ENCODE measurements around a stretch of chr7.

GRCh38 chr7:34603773-34604102 is 54.3 kb upstream of the NPSR1 start:
- PRO-cap: no peak

GRCh38 chr7:34748124-34748884 is 90.3 kb downstream of the NPSR1 start:
- PRO-cap: no peak

DNA sequence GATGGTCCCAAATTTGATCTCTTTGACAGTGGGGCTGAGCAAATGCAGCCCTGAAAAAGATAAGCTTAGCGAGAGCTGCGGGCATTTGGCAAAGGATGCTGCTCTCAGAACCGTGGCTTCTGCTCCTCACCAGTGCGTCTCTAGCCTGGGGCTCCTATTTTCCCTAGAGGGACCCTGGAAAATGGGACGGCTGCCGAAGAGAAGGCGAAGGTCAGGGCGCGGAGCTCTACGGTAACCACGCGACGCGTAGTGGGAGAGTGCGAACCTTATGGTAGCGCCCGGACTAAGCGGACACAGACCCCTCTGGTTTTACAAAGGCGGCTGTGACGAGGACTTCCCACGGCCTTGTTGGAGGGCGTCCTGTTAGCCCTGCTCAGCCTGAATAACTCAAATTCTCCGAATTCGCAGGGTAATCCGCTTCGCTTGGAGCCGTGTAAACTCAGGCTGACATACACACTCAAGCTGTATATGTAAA is 769 bp upstream of the TBX20 start:
- PRO-cap: no peak

DNA sequence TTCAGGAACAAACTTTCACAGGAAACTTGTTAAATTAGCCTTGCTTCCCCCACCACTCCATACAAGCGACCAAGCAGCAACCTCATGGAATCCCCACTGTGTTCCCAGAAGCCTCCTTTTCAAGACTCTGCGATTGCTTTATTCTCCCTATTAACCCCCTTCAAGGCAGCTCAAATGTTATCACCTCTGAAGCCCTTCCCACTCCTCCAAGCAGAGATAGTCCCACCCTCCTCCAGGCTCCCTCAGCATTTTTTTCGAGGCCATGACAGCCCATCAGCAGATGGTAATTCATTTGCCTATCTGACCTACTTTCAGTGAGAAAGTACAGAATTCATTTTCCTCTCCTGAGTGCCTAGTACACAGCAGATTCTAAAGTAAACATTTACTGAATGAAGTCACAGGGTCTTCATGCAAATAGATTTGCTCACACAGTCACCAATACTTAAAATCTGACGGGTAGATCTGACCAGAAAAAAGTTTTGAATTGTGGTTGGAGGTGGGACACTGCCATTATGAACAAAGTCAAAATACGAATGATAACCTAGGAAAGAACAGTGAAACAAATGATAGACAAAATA is 47.7 kb downstream of the HERPUD2 start:
- PRO-cap: no peak

DNA sequence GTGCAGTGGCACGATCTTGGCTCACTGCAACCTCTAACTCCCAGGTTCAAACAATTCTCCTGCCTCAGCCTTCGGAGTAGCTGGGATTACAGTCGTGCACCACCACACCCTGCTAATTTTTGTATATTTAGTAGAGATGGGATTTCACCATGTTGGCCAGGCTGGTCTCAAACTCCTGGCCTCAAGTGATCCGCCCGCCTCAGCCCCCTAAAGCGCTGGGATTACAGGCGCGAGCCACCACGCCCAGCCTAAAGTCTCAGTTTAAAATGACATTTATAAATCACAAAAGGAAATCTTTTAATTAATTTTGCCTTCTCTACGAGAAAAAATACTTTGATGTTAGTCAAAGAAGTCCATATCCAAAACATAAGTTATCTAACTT is 16.6 kb downstream of the HERPUD2 start:
- PRO-cap: no peak

DNA sequence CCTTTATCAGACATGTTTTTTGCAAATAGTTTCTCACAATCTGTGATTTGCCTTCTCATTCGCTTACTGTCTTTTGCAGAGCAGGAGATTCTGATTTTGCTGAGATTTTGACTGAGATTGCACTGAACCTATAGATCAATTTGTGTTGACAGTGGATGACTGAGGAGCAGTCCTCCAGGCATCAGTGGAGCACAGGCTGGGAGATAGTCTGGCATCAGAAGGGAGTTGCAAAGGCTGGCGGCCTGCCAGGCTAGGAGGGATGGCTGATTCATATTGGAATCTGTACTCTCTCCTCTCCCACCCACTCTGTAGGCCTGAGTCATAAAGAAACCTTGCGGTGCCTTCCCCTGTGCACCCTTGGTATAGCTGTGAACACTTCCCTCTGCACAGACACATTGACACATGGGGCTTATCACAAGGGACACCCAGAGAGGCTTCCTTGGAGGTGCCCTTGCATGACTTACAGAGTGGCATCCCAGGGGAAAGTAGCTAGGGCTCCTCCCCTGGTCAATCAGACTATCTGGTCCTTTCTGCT is 37.6 kb upstream of the EEPD1 start:
- PRO-cap: no peak

- PRO-cap: no peak
These were observed 39.9 kb downstream of the EEPD1 start for GRCh38 chr7:36192662-36193677.

DNA sequence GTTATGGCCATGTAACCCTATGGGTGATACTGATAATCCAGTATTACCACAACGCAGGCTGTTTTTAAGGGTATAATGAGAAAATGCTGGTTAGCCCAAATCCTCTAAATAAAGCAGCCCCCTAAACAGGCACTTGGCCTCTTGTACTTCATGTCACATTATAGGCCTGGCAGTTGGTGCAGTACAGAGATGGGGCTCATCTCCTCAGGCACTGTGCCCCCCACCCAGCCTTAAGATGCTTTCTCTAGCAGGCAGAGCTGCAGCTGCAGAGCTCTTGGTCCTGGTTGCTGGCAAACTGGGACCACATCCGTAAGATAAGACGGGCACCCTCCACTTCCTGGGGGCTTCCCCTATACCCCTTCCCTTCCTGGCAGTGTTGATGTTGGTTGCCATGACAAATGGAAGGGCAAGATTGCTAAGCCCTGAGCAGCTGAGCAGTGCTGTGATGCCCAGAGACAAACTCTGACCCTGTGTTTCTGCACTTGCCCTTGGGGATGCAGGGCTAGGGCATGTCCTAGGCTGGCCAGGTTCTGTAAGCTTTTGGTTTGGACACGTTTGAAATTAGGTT is 80.9 kb downstream of the MATCAP2 start:
- PRO-cap: no peak

- PRO-cap: no peak
These were observed 105.2 kb downstream of the ANLN start for GRCh38 chr7:36494855-36495226.

DNA sequence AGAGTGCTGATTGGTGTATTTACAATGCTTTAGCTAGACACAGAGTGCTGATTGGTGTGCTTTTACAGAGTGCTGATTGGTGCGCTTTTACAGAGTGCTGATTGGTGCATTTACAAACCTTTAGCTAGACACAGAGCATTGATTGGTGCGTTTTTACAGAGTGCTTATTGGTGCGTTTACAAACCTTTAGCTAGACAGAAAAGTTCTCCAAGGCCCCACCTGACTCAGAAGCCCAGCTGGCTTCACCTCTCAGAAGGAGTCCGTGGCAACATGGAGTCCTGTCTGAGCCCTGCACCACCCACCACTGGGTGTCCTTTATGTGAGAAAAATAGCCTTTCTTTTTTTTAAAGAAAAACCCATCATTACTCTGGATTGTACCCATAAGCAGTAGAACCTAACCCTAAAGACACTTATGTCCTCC is 115.1 kb downstream of the ANLN start:
- PRO-cap: no peak

- PRO-cap: no peak
These were observed 144.2 kb downstream of the ANLN start for GRCh38 chr7:36533811-36534297.

- PRO-cap: no peak
These were observed 79.3 kb downstream of the AOAH start for GRCh38 chr7:36644863-36645429.

DNA sequence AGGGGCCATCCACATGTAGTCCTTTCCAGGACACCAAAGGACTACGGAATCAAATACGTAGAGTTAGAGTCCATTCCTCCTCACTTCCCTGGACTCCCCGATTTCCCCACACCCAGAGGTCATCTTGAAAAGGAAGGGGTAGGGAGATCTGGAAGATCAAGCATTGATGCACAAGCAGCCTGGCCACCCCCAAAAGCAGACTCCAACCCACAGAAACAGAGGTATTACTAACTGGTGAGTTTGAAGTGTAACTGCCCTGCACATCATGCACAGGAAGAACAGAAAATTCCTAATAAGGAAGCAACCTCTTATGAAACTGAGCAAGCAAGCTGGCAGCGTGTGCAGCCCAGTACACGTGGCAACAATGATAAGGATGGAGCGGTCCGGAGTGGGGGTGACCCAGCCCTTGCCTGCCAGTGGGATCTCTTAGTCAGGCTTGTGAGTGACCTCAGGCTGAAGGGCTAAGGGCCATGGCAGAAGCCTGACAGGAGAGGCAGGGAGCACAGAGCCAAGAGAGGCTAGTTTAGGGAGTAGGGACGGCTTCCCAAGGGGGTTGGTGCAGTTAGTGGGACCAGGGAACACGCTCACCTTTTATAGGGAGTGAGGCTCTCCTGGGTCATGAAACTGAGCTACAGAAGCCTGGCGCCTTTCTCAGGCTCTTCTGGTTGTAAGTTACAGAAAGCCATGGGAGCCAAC is 22.0 kb upstream of the AOAH start:
- PRO-cap: no peak

DNA sequence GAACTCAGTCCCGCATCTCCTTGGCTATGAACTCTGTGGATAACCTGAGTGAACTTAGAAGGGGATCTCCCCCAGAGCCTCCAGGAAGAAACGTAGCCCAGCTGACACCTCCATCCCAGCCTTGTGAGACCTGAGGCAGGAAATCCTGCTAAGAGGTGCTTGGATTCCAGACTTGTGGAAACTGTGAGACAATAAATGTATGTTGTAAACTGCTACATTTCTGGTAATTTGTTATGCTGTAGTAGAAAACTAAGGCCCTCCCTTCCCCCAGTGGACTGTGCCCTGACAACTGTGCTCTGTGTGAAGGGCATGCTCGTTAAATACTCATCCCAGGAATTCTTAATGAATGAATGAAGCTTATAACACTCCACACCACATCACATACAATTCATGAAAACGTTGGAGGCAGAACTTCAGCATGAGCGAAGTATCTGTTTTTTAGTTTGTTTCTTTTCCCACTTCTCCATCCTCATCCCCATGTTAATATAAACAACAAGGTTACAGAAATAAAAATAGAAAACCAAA is 36.8 kb upstream of the AOAH start:
- PRO-cap: no peak

DNA sequence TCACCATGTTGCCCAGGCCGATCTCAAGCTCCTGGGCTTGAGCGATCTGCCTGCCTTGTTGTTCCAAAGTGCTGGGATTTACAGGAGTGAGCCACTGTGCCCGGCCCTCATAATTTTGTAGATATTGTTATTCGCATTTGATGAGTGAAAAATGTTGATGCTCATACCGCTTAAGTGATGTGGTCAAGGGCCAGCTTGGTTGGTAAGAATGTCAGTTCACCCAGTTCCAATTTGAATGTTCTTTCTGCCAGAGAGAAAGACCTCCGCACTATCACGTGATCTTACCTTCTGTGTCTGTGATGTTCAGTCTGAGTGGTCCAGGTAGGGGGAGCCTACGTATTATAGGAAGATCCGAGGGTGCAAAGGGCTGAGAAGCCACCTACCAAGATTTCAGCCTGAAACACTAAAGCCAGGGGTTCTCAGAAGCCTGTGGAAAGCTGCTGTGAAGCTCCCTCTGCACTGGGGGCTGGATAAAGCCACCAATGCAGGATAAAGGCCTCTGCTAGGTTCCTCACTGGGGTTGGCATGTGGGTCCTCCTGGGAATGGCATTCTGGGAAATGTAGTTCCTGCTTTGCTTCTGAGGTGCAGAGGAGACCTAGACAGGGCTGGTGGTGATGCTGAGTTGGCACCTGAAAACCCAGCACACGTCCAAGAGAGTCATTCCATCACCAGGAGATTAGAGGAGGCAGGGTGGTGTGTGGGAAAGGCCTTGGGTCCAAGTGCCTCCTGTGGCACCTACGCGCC is 64.6 kb upstream of the AOAH start:
- PRO-cap: no peak

DNA sequence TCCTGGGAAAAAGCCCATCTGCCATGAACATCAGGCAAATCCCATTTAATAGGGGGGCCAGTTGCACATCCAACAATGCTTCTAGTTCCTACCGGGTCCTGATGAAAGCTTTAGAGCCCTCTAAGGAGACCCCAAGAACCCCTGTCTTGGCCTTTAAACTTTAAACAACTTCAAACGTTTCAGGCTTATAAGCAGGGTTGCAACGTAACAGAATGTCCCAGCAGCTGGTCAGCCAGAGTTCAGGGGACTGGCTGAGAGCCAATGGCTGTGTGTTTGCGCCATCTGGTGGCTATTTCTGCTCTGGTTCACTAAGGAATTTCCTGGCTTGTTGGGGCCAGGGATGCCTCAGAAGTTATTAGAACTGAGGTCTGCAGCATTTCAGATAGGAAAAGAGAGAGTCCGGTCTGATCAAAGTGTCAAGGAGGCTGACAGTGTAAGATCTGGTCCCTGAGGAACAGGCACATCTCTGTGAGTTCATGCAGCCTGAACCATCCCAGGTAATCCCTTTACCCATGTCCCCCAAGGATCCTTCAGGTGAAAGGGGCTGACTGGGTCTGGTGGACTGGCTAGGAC is 247.1 kb downstream of the ELMO1 start:
- PRO-cap: no peak

- PRO-cap: no peak
These were observed 95.6 kb downstream of the ELMO1 start for GRCh38 chr7:37353065-37353464.

DNA sequence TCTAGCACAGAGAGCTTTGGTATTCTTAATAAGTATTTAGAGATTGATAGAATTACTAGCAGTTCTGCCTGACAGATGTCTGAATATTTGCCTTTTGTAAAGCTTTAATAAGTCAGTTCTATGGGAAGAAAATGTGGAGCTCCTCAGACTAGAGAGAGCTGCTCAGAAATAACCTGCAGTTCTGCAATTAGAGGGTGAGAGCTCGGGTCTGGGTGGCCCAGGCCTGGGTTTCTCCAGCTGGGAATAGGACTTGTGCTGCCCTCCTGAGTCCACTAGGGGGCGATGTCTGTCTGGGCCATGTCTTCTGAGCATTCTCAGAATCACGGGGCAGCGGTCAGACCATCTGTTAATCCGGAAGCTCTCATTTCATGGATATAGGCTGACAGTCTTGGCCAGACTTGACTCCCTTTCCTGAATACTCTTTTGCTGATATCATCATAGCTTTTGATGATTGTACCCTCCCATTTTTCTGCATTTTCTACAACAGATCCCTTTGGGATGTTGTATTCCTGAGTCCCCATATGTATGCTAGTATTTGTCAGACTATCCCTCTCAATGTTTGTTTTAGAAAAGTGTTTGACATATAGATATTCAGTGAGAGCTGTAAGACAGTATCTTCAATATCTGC is 37.7 kb downstream of the STARD3NL start:
- PRO-cap: unidirectional peak, plus-strand start at position 365 of the sequence

- PRO-cap: no peak
These were observed 95.2 kb downstream of the STARD3NL start for GRCh38 chr7:38273115-38273717.

DNA sequence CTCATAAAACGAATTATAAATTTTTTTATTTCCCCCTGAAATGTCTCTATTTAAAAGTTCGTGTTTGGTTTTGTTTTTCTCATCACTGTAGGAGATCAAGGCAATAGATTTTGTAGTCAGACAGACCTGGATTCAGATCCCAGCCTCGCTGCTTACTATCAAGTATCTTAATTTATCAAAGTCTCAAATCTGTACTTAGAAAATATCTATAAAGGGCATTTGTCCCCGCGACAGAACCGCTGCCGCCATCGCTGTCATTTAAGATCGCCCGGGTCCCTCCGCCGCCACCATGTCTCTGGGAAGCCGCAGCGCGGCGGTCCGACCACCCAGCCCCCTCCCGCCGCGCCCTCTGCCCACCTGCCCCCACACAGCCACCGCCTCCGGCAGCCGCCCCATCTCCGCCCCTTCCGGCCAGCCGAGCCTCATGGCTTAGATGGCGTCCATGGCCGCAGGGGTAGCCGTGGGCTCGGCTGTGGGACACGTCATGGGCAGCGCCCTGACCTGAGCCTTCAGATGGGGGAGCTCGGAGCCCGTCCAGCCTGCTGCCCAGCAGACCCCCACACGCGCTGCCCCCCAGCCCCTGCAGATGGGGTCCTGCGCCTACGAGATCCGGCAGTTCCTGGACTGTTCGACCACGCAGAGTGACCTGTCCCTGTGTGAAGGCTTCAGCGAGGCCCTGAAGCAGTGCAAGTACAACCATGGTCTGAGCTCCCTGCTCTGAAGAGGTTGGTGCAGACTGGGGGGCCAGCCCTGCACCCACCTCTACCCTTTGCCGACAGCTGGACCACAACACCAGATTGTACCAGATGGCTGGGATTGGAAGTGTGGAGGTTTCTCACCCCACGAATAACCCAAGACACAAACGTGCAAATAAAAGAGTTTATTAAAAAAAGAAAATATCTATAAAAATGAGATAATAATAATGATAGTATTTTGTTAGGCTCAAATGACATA is 133.3 kb downstream of the STARD3NL start:
- PRO-cap: bidirectional peak, plus-strand start at position 432 of the sequence, minus-strand start at position 351 of the sequence